Thoracic aorta endothelial cell (primary cell): ENCODE data around the gene ATP6V0A1.

GRCh38 chr17:42270463-42271476 is 5.4 kb downstream of the STAT5B start:
- CAGE, long polyA plus RNA, result no peak

DNA sequence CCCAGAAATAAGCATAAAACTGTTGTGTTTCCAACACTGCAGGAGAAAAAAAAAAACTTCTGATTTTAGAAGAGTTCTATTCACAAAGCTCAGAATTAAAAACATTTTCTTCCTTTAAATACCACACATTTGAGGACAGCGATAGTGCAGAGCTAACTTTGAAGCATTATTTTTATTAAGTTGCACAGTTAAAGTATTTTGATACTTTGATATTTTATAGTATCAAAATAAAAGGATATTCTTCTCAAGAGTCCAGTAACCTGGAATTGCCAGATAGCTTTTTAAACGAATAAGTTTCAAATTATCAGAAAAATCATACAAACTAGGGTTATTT is 3.0 kb downstream of the STAT5B start:
- CAGE, long polyA plus RNA, result no peak

GRCh38 chr17:42288614-42288933 is 276 bp downstream of the STAT5A start:
- CAGE, long polyA plus RNA, result no peak

GRCh38 chr17:42363582-42364205 is 24.5 kb downstream of the STAT3 start:
- CAGE, long polyA plus RNA, result no peak

- CAGE, long polyA plus RNA, result no peak
Observed at GRCh38 chr17:42405923-42406350, 17.1 kb downstream of the CAVIN1 start.

- CAGE, long polyA plus RNA, result no peak
Observed at GRCh38 chr17:42458524-42459064, at the start of gene ATP6V0A1. ATP6V0A1 (plus strand) TSS chr17:42458878.

DNA sequence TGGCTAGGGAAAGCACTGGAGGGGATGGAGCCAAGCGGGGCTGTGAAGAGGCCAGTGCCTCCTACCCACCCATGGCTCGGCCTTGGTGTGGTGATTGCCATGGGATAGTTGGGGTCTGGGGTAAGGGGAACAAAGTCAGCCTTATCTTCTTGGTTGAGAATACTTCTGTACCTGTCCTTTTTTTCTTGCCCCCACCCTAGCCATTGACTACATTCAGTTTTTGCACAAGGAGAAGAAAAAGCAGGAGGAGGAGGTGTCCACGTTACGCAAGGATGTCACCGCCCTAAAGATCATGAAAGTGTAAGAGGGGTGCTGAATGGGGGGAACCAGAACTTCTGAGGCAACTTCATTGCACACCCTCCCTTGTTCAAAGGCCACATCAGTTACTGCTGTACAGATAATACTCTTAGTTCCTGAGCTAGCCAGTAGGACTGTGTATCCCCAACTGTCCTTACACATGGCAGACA is 2.4 kb downstream of the MLX start:
- CAGE, long polyA plus RNA, result no peak

DNA sequence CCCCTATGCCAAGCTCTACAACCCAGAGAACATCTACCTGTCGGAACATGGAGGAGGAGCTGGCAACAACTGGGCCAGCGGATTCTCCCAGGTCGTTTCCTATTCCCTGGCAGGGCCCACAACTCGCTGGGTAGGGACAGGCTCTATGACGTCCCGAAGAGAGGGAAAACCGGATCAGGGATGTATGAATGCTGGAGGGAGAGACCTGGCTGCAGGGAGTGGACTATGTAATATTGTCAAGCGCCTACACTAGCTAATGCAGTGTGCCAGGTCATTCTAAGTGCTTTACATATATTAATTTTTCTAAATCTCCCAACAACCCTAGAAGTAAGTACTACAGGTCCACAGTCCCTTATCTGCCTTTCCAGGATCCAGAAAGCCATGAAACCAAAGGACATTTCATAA is 1.0 kb downstream of the TUBG1 start:
- CAGE, long polyA plus RNA, result no peak

GRCh38 chr17:42700960-42701688 is 18.8 kb downstream of the CNTNAP1 start:
- CAGE, long polyA plus RNA, result no peak

DNA sequence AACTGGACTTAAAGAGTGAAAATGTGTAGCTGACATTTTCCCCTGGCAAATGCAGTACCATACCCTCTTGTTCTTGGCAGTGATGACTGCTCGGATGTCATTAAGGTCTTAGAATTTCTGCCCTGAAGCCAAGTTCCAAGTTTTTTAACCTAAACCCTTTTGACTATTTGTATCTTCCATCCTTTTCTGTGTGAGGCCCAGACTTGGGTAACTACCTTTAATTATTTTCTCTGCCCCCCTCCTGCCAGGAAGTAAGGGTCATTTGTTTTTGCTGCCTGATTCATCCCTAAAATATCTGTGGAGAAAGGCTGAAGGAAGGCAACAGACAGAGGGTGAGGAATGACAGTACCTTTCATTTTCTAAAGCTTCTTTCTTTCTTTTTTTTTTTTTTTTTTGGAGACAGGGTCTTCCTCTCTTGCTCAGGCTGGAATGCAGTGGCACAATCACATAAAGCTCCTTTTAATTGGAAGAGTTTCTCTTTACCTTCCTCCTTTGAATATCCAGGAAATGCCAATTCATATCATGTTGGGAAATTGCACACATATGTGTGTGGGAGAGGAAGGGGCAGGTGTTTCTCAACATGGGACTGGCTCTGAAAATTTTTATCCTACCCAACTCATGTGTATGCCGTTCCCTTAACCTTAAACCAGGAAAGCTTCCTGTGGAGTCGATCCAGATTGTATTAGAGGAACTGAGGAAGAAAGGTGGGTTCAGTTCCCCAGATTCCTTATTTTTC is 915 bp downstream of the VPS25 start:
- CAGE, long polyA plus RNA, result no peak

DNA sequence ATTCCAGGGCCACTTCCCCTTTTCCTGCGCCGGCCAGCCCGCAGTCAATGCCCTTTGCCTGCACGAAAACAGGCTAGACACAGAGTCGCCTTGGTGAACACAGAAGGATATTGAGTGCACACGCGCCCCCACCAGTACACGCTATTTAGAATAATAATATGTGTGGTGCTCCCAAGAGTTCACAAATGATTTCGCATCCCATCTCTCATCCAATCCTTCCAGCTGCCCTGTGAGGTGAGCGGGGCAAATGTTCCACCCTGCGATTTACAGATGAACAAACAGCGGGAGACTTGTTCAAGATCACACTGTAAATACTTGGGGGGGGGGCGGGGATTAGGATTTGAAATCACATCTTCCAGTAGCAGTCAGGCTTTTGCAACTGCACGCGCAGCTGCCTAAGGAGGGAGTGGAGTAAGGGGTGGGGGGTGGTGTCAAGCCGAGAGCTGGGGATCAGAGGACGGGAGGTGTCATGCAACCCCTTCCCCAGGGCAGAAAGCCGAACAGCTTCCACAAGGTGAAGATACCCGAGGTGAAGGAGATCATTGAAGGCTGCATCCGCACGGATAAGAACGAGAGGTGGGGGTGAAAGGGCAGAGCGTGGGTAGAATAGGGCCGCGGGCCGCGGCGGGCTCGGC is 4.3 kb downstream of the WNK4 start:
- CAGE, long polyA plus RNA, result no peak

DNA sequence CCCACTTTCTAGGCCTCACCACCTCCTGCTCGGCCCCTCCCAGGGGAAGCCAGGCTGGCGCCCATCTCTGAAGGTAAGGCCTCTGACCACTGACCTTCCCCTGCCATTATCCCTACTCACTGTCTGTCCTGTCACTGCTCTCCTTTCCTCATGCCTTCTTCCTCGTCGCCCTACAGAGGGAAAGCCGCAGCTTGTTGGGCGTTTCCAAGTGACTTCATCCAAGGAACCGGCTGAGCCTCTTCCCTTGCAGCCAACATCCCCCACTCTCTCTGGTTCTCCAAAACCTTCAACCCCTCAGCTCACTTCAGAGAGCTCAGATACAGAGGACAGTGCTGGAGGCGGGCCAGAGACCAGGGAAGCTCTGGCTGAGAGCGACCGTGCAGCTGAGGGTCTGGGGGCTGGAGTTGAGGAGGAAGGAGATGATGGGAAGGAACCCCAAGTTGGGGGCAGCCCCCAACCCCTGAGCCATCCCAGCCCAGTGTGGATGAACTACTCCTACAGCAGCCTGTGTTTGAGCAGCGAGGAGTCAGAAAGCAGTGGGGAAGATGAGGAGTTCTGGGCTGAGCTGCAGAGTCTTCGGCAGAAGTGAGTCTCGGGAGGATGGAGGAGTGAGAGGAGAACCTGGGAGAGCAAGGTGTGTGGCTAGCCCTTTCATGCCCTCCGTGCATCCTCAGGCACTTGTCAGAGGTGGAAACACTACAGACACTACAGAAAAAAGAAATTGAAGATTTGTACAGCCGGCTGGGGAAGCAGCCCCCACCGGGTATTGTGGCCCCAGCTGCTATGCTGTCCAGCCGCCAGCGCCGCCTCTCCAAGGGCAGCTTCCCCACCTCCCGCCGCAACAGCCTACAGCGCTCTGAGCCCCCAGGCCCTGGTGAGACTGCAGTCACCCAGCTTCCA is 2.8 kb downstream of the COA3 start:
- CAGE, long polyA plus RNA, result no peak

DNA sequence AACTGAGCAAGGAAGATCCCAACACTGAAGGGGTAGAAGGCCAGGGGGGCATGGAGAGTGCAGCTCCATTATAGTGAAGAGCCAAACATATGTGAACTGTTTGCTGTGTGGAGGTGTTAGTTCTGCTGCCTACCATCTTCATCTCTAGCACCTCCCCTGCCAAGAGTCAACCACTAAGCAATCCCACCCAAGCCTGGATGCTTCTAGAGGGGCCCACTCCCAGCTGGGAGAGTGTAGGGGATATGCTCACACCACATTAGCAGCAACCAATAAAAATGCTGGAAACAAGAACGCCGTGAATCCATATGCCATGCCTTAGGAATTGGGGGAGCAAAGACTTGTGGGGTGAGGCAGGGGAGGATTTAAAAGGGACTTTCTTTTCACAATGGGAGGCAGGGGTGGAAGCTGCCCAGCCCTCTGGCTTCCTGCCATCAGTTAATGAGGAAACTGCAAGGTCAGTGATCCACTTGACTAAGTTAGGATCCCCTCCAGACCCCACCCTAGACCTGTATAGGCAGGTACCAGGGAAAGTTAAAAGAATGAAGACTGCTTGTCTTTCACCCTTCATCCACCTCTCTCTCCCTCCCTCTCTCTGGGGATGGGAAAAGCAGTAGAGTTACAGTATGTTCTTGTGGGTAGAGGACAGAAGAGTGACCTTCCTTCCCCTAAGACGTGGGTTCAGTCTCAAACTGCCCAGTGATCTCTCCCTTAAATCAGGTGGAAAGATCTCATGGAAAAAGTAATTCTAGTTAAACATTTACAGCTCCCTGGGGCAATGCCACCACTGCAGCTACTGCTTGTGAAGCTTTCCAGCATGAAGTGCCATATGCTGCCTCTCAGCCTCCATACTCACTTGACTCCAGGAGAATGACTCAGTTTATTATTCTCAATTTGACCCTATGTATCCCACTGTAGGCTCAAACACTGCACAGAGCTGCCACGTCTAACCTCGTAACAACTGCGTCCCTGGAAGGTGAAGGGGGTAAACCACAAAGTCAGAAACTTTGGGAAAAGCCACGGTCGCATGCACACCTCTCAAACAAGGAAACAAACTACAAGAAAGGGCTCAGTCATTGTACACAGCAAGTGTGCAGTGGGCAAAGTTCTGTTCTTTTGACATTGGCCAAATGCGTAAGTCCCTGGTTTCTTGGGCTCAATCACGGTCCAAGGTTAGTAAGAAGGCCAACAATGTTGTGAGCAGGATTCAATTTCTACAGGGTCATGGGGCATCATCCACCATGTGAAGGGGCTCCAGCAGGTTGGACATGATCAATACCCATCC is 1.3 kb downstream of the COA3 start:
- CAGE, long polyA plus RNA, result no peak

DNA sequence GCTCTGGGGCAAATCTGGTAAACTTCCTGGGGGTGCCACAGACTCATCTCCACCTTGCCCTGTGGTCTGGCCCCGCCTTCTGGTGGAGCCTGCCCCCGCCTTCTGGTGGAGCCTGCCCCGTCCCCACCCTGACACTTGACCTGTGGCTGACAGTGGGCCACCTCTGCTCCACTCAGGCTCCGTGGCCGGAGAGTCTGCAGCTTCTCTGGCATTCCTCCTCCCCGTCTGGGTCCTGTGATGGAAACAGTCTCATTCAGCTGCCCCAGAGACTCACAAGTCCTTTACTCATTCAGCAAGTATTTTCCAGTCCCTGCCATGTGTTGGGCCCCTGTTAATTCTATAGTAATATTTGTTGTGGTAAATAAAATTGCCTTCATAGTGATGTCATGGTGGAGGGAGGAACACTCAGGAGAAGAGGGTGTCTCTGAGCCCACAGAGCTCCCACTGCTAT is 21.0 kb upstream of the G6PC1 start:
- CAGE, long polyA plus RNA, result no peak

GRCh38 chr17:42893048-42893754 is 7.4 kb upstream of the G6PC1 start:
- CAGE, long polyA plus RNA, result no peak

DNA sequence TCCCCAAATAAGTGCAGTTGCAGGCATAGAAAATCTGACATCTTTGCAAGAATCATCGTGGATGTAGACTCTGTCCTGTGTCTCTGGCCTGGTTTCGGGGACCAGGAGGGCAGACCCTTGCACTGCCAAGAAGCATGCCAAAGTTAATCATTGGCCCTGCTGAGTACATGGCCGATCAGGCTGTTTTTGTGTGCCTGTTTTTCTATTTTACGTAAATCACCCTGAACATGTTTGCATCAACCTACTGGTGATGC is 241 bp upstream of the G6PC1 start:
- CAGE, long polyA plus RNA, result no peak

GRCh38 chr17:42979381-42979751 is 514 bp downstream of the PTGES3L start:
- CAGE, long polyA plus RNA, result no peak

- CAGE, long polyA plus RNA, result no peak
Observed at GRCh38 chr17:42989061-42989499, 8.7 kb downstream of the RUNDC1 start.

- CAGE, long polyA plus RNA, result no peak
Observed at GRCh38 chr17:43010738-43011218, 4.2 kb downstream of the IFI35 start.

DNA sequence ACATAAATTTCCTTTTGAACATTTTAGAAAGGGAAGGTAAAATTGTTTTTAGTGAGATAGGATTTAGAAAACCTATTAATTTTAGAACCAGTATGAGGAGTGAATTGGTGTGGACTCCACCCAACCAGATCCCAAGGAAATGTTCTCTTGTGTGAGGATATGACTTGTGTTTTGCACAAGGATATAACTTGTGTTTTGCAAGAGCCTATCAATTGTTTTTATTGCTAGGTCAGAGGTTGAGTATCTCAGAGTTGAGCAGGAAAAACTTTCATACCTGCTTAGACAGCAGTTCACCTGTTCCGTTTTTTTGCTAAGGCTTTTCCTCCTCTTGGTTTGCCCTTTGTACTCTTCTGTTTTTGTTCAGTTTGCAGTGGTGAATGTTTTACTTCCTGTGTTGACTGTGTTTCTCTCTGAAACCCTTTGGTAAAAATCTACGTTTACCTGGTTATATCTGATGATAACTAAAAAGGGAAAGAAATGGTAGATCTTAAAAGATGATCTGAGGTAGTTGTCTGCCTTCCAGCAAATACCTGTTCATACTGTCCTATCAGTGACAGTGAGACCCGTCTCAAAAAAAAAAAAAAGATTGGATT is 5.2 kb downstream of the NBR1 start:
- CAGE, long polyA plus RNA, result no peak